Prostate gland (tissue), 2 donors: ENCODE results near the genes NNT and ITGA2.

DNA sequence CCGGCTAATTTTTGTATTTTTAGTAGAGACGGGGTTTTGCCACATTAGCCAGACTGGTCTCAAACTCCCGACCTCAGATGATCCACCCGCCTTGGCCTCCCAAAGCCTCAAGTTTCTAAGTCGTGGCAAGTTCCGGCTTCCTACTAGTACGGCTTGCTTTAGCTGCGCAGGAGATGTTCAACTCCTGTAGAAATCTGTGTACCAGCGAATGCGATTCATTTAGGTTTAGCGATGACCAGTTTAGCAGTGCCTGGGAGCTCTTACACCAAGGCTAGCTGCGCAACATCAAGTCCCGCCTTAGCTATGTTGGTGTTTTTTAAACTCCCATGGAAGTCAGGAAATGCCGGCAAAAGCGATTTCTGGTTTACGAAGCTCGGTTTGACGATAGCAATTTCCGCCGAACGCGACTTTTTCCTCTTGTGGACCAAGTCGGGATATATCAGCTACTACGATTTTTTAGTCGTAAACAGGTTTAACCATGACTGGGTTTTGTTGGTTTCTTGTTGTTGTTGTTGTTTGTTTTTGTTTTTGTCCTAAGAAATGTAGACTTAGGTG lies 46.4 kb downstream of the ANXA2R start:
- PRO-cap: no peak
- RAMPAGE, long total RNA, 2 experiments: no peak in any of the 2 experiments

DNA sequence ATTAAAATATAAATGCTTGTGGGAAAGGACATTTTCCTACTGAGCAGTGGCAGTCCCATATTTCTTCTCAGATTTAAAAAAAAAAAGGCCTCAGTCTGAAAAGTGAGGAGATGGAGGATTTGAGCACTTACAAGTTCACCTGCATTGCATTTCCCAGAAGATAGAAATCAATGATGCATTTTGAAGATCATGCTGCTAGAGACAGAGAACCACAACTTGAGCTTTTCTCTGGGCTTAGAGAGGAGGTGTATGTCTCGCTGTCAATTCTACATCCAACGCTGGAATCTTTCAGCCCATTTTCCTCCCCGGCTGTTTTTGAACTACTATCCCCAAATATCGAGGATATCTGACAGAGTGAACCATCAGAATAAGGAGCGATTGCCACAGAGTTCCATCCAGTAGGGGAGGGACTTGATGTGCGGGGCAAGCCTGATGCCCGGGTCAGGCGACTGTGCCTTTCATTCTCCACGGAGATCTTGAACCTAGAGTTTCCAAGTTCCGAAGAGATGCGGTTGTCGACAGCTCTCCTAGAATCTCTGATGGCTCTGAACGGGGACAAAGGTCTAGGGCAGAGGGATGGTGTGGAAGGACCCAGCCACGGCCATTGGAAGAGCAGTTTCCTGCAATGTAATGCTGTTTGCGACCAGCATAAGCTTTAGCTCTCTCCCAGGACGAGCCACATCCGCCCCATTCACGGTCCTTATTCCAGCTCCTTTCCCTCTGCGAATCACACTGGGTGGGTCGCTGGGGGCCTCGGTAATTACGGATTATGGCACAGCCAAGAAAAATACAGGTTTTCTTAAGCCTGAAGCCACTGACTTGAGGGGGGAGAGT lies 23.0 kb downstream of the ANXA2R start:
- PRO-cap: no peak
- RAMPAGE, long total RNA, 2 experiments: no peak in any of the 2 experiments

GRCh38 chr5:43020403-43020799 lies 19.7 kb downstream of the ANXA2R start:
- PRO-cap: no peak
- RAMPAGE, long total RNA, 2 experiments: no peak in any of the 2 experiments

DNA sequence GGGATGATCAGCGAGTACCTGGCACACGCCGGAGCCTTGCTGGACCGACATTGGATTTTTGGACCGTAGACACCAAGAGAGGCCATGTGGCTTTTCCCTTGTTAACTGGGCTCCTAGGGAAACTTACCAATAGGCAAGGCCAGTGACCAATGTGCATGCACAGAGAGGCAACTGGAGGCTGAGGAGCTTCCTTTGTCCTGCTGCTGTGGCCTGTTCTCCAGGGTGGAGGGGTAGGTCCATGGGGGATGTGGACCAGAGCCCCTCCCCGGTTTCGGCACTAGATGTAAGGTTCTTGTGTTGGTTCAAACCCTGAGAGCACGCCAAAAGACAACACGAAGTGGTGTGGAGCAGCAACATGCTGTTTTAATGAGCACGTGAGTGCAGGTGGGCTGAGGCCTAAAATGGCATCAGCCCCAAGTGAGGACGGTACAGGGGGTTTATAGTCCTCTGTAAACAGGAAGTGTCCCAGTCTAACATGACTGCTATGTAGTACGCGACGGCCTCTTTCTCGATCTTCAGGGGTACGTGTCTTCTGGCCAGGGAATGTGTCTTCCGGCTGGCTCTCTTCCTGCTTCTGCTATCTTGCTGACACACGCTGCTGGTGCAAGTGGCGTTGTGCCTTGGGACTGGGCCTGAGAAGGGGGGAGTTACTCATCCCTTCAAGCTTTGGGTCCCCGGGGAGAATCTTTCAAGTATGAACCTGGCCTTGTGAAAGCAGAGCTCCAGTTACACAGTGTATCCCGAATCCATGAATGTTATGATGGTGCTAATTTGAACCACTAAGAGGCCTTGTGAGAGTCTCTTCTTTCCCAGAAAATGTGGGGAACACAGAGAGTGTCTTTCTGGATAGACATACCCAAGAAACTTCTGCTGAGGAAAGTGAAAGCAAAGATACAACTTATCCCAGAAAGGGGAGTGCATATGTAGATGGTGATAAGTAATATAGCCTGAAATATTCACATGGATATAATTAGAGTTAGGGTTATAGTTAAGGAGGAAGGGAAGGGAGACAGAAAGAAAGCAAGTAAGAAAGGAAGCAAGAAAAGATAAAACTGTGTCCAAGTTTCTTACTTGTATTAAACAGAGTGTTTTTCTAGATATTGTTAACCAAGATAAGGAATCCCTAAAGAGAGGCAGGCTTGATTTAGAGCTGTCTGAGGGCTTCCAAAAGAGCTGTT lies 35.3 kb upstream of the ANXA2R start:
- PRO-cap: no peak
- RAMPAGE, long total RNA, 2 experiments: no peak in any of the 2 experiments

GRCh38 chr5:43192384-43193361 lies 648 bp downstream of the NIM1K start:
- PRO-cap: no peak
- RAMPAGE, long total RNA, 2 experiments: no peak in any of the 2 experiments

DNA sequence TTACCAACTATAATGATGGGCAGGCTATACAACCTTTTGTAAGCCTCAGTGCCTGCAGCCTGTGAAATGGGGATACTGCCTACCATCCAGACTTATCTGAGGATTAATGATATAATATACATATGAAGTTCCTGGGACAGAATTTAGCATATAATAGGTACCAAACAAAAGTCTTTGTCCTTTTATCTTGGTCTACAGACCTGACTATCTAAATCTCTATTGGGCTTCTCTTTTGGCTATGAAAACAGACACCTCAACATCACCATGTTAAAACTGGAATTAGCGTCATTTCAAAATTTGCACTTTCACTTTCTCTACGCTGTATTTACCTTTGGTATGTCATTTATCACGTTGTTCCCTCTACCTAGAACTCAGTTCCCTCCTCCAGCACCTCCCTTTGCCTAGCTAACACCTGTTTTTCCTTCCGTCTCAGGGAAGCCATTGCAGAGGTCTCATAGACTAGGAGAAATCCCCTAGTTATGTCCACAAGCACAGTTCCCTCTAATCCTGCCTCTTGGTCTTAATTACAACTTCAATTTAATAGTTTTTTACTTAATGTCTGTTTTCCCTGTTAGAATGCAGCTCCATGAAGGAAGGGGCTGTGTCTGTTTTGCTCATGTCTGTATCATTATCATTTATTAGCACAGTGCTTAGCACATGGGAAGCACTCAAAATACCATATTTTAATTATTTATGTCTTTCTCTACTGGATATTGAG lies 14.1 kb upstream of the TMEM267 start:
- PRO-cap: no peak
- RAMPAGE, long total RNA, 2 experiments: no peak in any of the 2 experiments

DNA sequence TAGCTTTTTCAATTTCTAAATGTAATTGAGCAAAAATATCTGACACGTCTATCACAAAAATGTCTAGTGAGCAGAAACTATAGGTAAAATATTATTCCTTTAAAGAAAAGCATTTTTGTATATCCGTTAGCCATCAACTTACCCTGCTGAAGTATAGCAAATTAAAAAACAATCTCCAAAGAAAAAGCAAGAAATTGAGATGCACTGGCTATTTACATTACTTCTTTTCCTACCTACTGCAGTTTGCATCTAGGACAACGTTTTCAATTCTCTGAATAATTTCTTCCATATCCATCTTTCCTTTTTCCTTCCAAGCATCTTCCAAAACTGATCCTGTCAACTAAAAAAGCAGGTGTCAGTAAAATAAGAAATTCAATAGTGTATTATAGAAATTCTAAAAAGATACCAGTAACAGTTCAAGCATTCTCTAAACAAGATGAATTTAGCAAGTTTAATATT lies 20.4 kb upstream of the C5orf34 start:
- PRO-cap: no peak
- RAMPAGE, long total RNA, 2 experiments: no peak in any of the 2 experiments

- PRO-cap: unidirectional peak, plus-strand start at chr5:43556495
- RAMPAGE, long total RNA, 2 experiments: no peak in any of the 2 experiments
Measured at GRCh38 chr5:43555762-43556529, 931 bp downstream of the PAIP1 start.

DNA sequence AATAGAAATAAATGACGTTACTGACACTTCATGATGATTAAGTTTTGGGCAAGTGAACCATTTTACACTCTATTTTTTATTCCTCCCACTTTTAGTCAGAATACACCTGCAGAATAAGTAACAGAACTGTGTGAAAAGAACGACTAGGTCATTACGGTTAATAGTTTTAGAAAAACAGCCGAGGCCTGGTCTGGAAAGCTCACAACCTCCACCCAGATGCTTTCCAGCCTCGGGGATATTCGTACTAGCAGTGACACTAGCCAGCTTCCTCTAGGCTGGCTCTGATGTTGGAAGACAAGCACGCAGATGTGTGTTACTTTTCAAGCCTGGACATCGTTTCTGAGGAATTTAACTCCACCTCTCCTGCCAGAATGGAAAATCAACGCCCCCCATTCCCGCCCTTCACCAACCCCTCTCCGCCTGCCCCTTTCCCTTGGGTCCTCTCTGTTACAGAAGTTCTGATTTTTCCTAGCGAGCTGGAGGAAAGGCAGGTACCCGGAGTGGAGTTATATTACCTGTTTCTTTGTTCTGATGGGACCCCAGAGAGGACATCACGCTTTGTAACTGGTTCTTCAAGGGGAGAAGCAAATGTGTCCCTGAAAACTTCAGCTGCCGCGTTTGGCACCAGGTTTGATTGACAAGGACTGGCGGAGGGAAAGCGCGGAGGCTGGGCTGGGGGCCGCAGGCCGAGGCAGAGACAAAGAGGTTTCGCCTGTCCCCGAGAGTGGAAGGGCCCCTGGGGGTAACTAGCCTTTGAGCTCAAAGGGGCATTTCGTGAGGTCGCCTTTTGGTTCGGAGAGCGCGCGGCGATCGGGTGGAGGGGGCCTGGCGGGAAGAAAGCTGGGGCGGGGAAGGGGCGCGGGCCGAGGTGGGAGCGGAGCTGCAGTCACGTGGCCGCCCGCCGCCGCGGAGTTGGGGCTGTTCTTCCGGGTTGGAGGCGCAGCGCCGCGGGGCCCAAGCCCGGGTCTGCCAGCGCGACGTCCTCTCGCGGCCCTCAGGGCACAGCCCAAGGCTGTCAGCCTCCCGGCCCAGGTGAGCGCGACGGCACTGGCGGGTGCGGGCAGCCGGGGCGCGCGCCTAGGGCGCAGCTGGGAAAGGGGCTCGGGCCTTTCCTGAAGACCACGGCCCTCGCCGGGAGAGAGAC lies at the start of gene NNT:
Gene NNT, plus strand, starts transcription at position 918 of the 1,144 bp plus-strand sequence.
- PRO-cap: unidirectional peak, plus-strand start at position 256 of the sequence; unidirectional peak, plus-strand start at position 273 of the sequence; bidirectional peak, plus-strand start at position 940 of the sequence, minus-strand start at position 842 of the sequence
- RAMPAGE, long total RNA, 2 experiments: start-site peak on the plus strand in 2 of 2 experiments, centred at positions 441 to 960 of the sequence, 24 to 161 reads per replicate; start-site peak on the minus strand in 2 of 2 experiments, centred at positions 670 to 873 of the sequence, 8 to 34 reads per replicate

DNA sequence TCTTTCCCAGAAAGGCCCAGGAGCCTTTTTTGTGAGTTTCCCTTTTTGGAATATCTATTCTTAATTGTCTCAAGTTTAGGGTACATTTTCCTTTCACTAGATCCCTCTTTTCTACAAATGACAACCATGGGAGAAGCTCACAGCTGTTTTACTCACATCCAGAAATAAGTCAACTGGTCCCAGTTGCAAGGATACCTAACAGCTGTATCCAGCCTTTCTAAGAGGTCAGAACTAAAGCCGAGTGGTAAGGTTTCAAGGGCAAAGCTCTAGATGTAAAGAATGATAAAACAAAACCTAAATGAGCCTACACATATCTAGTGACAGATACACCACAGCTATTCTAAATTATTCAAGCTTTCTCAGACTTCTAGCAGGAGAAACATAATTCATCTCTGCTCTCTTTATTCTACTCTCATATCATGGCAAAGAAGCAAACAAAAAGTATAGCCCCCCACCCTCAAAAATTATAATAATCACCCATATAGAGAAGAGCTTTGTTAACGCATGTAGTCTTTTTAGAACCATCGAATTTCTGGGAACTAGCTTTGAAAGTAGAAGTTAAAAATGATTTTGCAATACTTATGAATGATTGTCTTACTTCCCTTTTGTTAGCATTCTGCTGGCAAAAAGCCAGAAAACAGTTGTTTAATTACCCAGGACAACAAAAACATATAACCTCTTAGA lies 4.3 kb downstream of the FGF10 start:
- PRO-cap: no peak
- RAMPAGE, long total RNA, 2 experiments: no peak in any of the 2 experiments

GRCh38 chr5:44637881-44638502 lies 170.8 kb upstream of the MRPS30 start:
- PRO-cap: no peak
- RAMPAGE, long total RNA, 2 experiments: no peak in any of the 2 experiments

DNA sequence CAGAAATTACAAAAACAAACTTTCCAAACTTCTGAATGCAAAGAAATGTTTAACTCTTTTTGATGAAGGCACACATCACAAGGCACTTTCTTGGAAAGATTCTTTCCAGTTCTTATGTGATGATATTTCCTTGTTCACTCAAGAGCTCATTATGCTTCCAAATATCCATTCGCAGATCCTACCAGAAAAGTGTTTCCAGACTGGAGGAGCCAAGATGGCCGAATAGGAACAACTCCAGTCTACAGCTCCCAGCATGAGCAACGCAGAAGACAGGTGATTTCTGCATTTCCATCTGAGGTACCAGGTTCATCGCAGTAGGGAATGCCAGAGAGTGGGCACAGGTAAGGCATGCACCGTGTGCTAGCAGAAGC lies 497.0 kb upstream of the HCN1 start:
- PRO-cap: no peak
- RAMPAGE, long total RNA, 2 experiments: no peak in any of the 2 experiments

DNA sequence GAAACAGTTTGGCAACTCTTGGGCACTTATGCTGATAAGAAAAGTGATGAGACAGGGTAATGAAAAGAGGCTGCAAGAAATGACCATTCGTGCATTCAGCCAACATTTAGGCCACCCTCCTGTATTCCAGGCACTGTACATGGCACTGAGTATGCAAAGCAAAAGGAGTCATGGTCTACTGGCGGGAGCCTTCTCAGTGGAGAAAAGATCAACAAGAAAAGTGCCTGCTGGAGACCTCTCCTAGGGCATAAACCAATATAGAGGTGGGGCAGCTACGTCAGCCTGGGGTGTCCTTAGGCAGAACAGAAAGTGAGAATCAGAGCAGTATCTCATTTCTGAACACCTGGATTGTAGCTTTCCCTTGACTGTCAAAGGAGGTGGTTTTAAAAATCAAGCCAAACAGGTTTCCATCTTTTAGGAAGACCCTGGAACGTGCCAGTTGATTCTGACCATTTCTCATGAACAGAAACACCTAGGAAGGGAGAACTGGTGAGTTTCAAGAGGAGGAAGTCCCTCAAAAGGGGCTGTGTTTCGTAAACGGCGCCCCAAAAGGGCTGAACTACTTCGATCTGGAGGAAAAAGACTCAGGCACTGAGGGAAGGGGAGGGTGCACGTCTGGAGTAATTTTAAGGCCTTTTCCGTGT lies 734 bp upstream of the PARP8 start:
- PRO-cap: unidirectional peak, plus-strand start at position 493 of the sequence
- RAMPAGE, long total RNA, 2 experiments: start-site peak on the plus strand in 2 of 2 experiments, centred at positions 314 to 344 of the sequence, 21 to 45 reads per replicate

DNA sequence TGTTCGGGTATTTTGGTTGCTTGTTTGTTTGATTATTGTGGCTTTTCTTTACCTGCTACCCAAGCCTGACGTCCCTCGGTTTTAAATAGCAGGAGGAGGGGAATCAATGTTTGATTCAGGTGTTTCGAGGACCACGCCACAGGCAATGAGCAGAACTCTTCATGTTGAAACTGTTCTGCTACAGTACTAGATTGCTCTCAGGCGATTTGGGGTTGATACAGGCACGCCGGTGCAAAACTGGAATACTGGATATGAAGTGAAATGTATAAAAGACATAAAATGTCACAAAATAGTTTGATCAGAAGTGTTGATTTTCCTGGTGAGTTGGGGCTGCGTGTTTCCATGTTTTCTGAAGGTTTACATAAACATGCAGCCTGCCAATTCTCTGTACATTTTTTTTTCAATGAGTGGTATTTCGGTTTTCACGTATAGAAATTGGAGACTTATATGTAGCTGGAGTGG lies 1.8 kb downstream of the PARP8 start:
- PRO-cap: bidirectional peak, plus-strand start at position 113 of the sequence, minus-strand start outside the sequence
- RAMPAGE, long total RNA, 2 experiments: no peak in any of the 2 experiments

DNA sequence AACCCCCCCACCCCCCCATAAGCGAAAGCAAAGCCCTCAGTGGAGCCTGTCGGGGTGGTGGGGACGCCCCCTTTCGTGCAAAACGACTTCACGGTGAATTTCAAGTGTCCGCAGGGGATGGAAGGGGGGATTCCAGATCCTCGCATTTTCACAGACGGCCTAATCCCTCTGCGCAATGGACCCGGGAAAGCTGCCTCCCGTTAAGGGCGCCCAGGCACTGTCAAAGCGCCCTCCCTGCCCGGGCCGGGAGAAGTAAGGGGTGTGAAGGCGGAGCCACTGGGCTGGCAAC lies 168 bp upstream of the ITGA1 start:
- PRO-cap: bidirectional peak, plus-strand start outside the sequence, minus-strand start at position 222 of the sequence
- RAMPAGE, long total RNA, 2 experiments: no peak in any of the 2 experiments

DNA sequence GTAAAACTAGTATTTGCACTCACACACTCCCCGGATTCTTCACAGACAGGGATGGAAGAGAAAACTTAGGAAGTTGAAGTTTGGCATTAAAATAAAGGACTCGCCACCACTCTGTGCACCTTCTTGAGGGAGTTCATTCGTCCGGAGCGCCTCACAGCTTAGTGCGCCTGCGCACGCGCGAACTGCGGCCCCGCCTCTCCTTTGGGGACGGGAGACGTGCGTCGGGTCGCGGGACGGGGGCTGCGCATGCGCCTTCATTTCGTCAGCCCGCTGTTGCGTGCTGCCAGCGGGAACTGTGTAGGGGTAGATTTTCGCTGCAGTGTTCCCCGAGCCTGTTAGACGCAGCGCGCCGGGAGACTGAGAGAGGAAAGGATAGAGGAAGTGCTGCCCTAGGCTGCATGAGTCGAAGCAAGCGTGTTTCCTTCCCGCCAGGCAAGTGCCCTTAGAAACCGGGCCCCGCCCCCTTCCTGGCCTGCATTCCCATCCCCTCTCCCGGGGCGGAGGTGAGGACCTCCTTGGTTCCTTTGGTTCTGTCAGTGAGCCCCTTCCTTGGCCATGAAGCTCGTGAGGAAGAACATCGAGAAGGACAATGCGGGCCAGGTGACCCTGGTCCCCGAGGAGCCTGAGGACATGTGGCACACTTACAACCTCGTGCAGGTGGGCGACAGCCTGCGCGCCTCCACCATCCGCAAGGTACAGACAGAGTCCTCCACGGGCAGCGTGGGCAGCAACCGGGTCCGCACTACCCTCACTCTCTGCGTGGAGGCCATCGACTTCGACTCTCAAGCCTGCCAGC lies 12.3 kb downstream of the ITGA1 start:
- PRO-cap: bidirectional peak, plus-strand start at position 319 of the sequence, minus-strand start at position 160 of the sequence; bidirectional peak, plus-strand start at position 518 of the sequence, minus-strand start at position 410 of the sequence
- RAMPAGE, long total RNA, 2 experiments: no peak in any of the 2 experiments

- PRO-cap: no peak
- RAMPAGE, long total RNA, 2 experiments: no peak in any of the 2 experiments
Measured at GRCh38 chr5:52840080-52840673, 52.5 kb downstream of the ITGA1 start.

DNA sequence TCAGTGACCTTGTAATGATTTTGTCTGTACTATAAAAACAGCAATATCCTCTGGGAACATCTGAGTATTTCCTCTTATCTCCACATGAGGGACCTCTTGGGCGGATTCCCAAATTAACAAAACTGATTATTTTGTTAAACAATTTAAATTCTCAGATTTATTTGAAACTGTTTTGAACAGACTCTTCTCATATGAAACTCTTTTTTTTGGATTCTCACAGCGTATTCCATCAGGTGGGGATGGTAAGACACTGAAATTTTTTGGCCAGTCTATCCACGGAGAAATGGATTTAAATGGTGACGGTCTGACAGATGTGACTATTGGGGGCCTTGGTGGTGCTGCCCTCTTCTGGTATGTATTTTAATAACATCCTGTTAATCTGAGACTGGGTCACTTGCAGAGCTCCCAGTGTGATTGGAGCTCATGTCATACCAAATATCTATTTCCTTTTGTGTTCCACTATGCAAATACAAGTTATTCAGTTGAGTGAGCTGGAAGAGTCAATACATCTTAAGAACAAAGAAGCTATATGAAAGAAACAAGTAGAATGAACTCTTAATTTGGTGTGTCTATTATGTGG lies 73.8 kb upstream of the ITGA2 start:
- PRO-cap: no peak
- RAMPAGE, long total RNA, 2 experiments: no peak in any of the 2 experiments

- PRO-cap: bidirectional peak, plus-strand start at chr5:52989340, minus-strand start at chr5:52989231
- RAMPAGE, long total RNA, 2 experiments: start-site peak on the plus strand in 1 of 2 experiments, at chr5:52989332-52989350 at its widest, 187 reads per replicate
Measured at GRCh38 chr5:52988662-52989700, at the start of gene ITGA2. Gene ITGA2, plus strand, starts transcription at chr5:52989352.

DNA sequence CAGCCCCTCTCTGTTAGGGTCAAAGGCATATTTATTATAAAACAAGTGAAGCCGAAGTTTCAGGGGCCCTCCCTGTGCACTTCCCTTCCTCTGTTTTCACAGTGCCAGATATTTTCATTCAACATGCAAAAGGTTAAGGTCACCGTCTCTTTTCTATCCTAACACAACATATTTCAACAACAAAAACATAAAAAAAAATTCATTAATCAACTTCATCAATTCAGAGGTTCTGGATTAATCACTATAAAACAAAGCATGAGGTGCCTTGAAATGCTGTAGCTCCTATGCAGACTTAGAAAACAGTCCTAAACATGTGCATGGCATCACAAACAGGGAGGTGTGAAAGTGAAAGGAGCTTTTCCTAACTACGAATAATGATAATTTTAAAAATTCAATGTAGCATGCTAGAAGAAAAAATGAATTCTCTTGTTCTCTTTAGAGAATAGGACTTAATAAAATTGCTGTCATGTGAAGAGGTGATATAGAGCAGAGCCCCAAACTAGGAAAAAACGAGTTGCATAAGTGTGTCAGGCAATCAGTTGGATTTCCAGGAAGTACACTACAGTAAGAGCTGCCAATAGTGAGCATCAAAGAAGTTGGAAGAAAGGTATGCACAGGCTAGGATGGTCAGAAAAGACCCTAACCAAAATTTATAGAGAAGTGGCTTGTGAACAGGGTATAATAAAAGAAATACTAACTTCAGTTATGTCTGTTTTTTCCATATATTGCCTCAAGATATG lies 17.7 kb downstream of the ITGA2 start:
- PRO-cap: no peak
- RAMPAGE, long total RNA, 2 experiments: no peak in any of the 2 experiments